Left cardiac atrium (tissue), 1 donor: ENCODE measurements around a stretch of chr6.

DNA sequence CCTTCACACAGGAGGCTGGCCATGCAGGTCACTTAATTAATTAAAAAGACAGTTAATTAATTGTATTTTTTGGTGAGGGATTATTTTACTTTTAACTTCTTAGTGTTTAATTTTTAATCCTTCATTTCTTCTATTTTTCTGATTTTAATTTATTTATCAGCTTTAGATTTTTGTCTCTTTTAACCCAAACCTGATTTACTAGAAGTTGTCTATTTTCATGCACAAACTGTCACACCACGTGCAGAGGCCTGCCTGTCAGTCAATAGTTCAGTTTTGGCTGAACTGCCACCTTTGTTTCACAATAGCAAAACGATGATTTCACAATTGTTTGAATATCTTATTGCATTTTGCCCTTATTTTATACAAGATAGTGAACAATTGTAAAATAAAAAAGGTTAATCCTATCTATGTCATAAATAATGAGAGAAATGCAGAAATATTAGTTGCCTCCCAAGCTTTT, 24.0 kb upstream of the PPP1R3G start:
- PRO-cap, result no peak

GRCh38 chr6:5181512-5182266, 79.1 kb downstream of the LYRM4 start:
- PRO-cap, result no peak

DNA sequence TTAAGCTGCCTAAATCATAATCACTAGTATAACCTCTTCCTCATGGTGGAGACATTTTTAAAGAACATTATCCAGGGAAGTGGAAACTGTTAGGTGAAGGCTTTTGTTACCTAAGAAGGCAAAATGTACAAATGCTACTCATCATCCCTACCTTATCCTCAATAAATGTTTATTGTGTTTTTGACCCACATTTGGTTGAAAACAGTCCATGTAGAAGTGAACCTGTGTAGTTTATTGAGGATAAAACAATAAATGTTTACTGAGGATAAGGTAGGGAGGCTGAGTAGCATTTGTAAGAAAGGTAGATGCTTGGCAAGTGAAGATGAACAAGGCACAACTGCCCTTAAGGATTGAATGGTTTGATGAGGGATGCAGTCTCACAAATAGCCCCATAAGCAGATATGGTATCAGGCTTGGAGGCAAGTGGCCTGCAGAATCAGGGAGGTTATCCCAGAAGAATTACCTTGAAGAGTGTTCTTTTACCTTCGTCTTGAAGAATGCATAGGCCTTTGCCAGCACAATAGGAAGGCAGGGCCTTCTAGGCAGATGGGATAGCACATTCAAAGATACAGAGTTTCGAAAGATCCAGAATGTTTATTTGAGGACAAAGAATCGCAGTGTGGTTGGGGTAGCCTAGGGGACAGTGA, 186.3 kb downstream of the FARS2 start:
- PRO-cap, result no peak

DNA sequence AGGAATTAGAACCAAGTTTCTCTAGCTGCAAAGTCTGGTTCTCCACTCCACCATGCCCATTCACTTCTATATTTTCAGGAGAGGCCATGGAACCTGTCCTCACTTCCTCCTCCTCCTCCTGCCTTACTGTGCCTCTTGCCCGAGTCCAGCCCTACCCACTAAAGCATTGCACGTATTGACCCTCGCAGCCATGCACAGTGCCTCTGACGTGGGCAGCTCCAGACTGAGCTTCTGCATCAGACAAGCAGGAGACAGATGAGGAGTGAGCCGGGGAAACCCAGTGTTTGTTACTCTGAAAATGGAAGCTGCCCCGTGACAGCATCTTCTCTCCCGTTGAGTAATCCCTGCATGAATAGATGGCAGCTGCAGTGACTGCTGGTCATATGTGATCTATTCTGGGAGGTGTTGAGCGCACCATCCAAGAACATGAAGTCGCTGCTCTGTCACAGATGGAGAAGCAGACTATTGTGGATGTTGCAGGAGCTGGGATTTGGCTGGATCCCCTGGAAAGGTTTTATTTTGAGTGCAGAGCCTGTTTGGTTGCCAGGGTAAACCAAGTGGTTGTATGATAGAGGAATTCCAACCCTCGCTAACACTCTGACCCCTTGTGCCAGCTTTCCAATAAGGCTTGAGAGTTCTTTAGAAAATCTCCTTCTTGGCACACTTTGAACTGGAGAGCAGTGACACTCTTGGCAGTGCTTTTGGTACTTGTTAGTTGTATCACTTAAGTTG, 242.3 kb downstream of the NRN1 start:
- PRO-cap, result unidirectional peak, minus-strand start at position 125 of the sequence; unidirectional peak, minus-strand start at position 225 of the sequence; bidirectional peak, plus-strand start at position 589 of the sequence, minus-strand start at position 354 of the sequence

- PRO-cap, result no peak
These were observed 86.0 kb upstream of the F13A1 start for GRCh38 chr6:6406395-6406846.

GRCh38 chr6:6407253-6407754, 86.8 kb upstream of the F13A1 start:
- PRO-cap, result no peak

DNA sequence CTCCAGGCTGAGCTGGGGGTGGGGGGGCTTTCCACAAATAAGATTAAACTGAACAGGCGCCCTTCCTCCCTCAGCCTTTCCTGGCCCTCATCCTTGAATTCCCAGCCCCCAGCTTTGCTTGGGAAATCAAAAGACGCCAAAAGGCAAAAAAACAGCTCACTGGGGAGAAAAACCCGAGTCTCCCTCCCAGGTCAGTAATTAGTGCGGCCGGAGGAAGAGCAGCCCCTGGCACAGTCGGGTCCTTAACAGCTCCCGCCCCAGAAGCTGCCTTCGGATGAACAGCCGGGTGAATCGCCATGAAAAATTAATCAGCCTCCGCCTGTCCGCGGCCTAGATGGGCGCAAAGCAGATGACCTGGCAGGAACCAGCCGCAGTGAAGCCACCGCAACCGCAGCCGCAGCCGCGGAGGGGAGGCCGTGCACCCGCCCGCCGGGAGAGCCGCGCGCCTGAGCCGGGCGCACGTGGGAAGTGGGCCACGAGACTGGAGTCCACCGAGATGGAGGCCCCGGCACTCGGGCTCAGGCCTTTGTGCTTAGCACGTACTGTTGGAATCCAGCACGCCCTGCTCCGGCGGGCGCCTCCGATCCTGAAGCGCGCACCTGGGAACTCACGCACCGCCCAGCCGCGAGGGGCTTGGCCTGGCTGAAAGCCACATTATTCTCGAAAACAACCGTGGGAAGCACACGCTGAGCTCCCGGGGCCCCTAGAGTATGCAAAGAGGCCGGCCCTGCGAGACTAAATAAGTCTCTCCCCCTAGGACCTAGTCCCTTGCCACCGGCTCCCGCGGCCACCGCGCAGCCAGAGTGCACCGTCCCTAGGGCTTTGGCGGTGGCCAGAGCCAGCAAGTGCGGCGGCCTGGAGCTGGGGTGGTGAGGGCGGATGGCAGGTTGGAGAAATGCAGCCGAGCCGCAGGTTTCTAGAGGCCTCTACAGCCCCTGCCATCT, 42.3 kb upstream of the LY86 start:
- PRO-cap, result no peak

DNA sequence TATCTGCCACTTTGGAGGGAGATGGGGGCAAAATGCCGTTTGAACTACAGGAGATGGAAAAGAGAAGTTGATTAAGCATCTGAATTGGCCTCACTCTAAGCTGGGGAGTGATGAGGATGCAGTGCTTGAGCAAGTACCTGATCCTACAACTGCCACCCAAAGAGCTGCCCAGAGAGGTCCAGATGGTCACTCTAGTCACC, 2.1 kb downstream of the LY86 start:
- PRO-cap, result no peak

GRCh38 chr6:6684486-6684982, 96.0 kb downstream of the LY86 start:
- PRO-cap, result no peak

- PRO-cap, result no peak
These were observed 99.8 kb downstream of the LY86 start for GRCh38 chr6:6688269-6688813.

GRCh38 chr6:6723599-6723935, 135.0 kb downstream of the LY86 start:
- PRO-cap, result no peak

GRCh38 chr6:6734622-6735214, 146.2 kb downstream of the LY86 start:
- PRO-cap, result bidirectional peak, plus-strand start at chr6:6734941, minus-strand start at chr6:6734916

GRCh38 chr6:6746339-6747048, 158.0 kb downstream of the LY86 start:
- PRO-cap, result no peak

- PRO-cap, result no peak
These were observed 210.5 kb downstream of the LY86 start for GRCh38 chr6:6799124-6799410.

GRCh38 chr6:6824998-6825637, 236.6 kb downstream of the LY86 start:
- PRO-cap, result no peak

GRCh38 chr6:6850843-6851854, 256.6 kb upstream of the RREB1 start:
- PRO-cap, result no peak

GRCh38 chr6:6975648-6976197, 132.0 kb upstream of the RREB1 start:
- PRO-cap, result no peak

GRCh38 chr6:7041358-7041770, 66.4 kb upstream of the RREB1 start:
- PRO-cap, result no peak

- PRO-cap, result unidirectional peak, plus-strand start at chr6:7051117
These were observed 57.1 kb upstream of the RREB1 start for GRCh38 chr6:7050498-7051201.

DNA sequence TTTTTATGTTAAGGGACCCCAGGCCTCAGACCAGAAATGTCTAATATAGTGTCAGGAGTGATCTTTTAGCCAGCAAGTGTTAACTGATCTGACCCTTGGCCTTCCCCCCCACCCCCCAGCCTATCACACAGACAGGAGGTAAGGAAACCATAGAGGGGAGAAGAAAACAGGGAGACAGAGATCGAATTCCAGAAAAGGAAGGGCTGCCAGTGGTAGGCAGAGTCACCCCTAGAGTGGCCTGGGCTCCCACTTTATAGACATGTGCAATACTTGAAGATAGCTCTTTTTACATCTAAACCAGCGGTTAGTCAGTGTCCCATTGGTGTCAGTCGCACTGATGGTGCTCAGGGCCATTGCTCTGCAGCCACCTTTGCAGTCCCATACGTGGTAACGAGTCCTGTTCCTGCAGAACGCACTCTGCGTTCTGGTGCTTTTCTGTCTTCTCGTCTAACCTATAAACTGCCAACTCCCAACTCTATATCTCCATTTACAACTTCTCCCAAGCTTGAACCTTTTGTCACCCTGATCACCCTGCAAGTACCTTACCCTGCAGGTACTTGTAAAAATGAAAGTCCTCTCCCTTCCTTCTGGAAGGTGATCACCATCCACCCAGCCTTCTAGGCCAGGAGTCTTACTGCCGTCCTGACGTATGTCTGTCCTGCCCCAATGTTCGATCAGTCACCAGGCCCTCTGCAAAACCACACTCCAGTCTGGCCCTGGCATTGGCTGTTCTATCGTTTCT, 7.7 kb downstream of the RREB1 start:
- PRO-cap, result no peak